Calu3 (cell line): Measurements from ENCODE around the gene RAB4A.

DNA sequence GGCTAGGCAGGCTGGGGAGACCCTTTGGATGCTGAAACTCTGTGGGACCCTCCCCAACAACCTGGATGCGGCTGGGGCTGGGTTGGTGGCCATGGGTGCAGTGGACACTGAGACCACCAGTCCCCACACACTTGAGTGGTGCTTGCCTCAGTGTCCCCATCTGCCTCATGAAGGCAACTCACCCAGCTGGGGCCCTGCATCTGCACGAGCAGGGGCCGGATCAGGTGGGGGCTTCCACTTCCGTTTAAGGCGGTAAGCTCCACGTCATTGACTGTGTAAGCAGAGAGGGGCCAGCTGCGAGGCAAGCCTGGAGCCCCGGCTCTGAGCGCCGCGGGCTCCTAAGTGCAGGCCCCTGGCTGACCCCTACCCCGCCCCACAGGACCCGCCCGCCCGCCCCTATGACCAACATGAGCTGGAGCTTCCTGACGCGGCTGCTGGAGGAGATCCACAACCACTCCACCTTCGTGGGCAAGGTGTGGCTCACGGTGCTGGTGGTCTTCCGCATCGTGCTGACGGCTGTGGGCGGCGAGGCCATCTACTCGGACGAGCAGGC, 7.7 kb downstream of the GJC2 start:
- PRO-cap: no peak

- PRO-cap: bidirectional peak, plus-strand start at chr1:228166724, minus-strand start at chr1:228166564
Measured at GRCh38 chr1:228166369-228167050, 906 bp downstream of the IBA57 start.

DNA sequence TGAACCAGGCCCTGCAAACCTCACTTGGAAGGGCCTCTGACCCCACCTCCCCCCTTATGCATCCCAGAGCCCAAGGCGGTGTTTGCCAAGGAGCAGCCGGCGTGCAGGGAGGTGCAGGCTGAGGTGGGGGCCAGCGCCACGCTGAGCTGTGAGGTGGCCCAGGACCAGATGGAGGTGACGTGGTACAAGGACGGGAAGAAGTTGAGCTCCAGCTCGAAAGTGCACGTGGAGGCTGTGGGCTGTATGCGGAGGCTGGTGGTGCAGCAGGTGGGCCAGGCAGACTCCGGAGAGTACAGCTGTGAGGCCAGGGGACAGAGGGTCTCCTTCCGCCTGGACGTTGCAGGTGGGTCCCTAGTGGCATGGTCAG, 11.4 kb downstream of the OBSCN start:
- PRO-cap: no peak

- PRO-cap: no peak
Measured at GRCh38 chr1:228263858-228264357, 56.1 kb downstream of the OBSCN start.

DNA sequence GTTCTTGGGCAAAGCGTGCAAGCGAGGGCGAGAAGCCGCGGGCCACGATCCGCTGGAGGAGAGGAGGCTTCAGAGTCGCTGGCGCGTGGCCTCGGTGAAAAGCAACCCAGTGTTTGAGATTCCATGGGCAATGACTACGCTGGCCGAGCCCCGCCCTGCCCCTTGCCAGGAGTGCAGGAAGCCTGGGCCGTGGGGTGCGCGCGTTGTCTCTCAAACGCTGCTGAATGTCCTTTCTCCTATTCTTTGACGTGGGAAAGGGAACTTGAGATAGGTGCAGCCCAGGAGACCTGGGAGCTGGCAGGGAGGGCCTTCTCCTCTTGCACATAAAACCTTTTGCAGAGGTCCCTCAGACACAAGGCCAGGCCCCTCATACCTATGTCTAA, 27.4 kb downstream of the TRIM11 start:
- PRO-cap: no peak

DNA sequence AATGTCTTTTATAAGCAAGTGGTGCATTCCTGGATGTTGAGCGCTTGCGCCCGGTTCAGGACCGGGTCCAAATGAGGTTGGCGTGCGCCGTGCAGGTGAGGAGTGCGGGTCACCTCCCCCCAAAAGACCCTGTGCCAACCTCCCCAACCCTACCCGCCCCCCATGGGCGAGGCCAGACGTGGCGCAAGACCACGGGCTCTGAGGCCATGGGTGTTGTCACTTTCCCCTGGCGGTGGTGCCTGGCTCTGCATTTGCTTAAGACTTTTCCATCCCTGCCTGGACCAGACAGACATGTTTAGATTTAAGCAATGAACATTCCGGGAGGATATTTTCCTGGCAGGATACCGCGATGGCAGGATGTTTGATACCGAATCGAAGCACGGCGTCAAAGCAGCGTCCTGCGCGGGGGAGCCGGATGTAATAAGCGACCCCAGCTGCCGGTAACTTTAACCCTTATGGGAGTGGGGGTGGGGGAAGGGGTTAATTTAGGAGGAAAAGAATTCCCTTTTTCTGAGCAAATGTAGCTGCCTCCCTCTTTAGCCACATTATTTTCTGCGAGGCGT, 1.3 kb downstream of the H2BC26 start:
- PRO-cap: bidirectional peak, plus-strand start at position 258 of the sequence, minus-strand start at position 72 of the sequence

- PRO-cap: no peak
Measured at GRCh38 chr1:228743080-228743688, 7.9 kb downstream of the RHOU start.

GRCh38 chr1:228804699-228805494, 69.6 kb downstream of the RHOU start:
- PRO-cap: no peak

DNA sequence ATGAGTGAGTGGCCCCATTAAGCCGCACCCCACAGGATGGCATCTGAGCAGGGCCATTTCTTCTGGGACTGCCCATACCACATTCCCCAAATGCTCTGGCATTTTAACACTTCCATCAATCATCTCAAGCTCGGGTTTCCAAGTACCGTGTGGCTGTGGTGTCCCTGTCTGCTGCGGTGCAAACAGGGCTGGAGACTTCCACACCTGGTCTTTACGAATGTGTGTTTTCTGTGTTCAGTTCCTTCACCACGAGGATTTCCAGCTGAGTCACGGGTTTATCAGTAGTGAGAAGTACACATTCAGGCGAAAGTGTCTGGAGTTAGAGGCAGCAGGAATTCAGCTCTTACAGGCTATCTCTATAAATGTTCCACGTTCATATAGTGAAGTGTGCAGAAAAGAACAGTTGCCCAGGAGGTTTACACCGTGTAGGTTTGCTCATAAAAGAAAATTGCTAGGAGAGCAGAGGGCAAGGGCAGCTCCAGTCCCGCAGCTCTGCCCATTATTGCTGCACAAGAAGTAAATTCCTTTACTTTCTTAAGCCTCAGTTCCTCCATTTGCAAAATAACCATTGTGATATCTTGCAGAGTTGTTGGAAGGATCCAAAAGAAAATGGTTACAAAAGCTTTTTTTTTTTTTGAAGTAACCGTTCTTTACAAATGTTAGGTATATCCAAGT, 195.4 kb downstream of the RHOU start:
- PRO-cap: no peak

DNA sequence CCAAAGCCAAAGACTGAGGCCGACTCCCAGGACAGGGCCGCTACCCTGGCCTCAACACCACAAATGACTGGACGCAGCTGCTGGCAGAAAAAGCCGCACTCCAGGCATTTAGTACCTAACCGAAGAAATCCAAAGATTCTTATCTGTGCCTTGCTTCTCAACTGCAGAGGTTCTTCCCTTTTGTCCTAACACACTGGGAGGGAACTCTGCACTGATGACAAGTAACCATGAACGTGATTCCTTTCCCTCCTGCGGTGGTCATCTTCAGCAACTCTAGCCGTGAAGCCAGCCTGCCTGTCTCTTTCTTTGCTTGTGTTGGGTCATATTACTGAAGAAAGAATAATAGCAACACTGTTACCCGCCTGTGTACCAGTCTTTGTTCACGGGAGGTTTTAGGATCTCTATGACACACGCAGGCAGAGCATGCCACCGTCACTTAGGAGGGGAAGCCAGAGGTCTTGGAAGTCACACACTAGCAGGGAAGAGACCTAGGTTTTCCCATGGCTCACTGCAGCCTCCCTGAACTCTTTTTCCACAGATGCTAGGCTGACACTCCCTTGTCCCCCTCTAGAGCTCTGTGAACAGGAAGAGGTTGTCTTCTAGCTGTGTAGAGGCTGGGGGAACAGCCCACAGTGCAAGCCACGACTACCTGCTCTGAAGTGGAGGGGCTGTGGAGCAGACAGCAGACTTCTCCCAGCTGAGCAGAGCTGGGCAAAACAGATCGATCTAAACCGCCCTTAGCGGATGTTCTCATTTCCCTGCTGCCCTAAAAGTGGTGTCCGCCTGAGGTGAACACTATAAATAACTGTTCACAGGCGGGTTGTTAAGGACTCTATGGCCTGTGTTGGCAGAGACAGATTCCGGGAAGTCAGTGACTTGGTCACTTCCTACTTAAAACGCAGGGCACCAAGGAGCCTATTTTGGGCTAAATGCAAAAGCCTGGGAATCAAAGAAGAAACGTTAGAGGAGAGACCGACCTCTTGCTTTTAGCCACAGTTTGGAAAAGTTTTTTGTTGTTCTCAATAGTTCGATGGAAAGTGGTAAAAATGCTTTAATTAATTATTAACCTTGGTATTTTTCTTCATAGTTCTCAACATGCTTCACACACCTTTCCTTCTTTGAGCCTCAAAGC, 203.1 kb downstream of the RHOU start:
- PRO-cap: no peak

DNA sequence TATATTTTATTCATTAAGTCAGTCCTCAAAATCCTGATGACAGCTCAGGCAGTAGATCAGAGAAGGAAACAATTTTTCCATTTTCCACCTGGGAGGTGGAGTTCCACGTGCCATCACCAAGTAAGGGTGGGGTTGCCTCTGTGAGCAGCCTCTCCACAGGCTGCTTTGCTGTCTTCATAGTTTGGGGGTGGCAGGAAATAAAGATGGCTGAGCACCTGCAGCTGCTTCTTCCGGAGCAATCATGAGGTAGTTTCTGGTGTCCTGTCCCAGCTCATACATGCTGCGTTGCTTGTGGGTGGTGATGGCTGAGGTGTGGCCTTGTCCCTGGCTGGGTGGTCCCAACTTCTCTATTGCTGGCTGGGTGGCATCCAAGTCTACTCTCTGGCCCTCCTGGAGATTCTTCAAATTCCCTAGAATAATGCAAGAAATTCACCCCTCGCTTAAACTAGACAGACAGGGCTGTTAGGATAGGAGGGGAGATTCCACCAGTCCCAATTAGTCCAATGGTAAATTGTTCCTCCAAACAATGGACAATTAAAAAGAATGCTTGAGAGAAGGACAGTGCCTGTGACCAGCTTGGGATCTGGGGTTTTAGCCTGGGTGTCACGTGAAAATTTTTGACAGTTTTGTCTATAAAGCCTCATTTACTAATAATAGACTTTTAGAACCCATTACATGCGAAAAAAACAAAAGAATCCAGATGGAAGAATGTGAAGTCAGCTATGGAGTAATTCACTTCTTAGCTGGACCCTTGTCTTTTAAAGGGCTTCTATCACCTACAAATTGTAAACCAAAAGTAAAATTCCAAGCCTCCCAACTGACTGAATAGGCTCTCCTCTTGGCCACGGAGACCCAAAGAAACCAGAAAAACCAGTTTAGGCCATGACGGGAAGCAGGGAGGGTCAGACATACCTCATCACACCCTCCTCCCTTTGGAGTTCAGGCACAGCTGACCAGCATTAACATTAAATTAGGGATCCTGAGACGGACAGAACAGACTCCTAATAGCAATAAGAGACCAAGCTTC, 177.7 kb upstream of the RAB4A start:
- PRO-cap: bidirectional peak, plus-strand start at position 968 of the sequence, minus-strand start at position 819 of the sequence

DNA sequence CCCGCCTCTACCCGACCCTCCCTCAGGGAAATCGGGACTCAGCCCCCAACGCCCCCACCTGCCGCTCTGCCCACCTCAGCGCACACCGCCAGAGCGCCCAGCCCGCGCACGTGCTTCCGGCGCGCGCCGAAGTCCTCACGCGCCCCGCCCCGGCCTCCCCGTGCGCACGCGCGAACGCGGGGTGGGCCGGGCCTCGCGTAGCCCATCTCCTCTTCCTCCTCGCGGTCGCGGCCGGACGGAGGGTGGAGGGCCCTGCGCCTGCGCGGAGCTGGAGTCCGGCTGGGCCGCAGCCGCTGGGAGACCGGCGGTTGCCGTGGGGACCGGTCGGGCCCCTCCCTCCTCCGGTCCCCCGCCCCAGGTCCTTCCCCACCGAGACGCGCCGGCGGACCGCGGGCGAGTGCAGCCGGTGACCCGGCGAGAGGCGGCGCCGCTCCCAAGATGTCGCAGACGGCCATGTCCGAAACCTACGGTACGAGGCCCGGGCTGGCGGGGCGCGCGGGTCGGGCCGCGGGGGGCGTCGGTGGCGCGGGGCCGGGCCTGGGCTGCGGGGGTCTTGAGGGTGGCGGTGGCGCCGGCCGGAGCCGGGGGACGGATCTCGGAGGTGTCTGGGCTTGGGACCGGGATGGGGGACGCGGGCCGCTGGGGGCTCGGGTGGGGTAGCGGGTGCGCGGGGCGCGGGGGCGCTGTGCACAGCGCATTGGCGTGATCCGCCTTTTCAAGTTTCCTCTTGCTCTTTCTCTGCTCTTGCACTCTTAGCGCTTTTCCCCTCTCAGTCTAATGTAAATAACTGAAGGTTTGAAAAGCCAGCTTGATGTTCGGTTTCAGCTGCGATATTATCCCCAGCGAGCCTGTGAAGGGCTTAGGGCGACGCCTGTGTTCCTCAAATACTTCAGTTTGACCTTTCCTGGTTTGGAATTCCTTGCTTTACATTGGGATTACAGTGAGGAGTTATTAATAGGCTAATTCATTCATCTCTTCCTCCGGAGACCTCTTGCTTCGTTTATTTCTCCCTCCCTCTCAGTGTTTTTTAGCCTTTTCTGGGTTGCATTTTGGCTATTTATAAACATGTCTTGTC, at the start of gene RAB4A:
Gene RAB4A, plus strand, starts transcription at position 210 of the 1,075 bp plus-strand sequence.
- PRO-cap: bidirectional peak, plus-strand start at position 222 of the sequence, minus-strand start at position 112 of the sequence; unidirectional peak, minus-strand start at position 717 of the sequence

DNA sequence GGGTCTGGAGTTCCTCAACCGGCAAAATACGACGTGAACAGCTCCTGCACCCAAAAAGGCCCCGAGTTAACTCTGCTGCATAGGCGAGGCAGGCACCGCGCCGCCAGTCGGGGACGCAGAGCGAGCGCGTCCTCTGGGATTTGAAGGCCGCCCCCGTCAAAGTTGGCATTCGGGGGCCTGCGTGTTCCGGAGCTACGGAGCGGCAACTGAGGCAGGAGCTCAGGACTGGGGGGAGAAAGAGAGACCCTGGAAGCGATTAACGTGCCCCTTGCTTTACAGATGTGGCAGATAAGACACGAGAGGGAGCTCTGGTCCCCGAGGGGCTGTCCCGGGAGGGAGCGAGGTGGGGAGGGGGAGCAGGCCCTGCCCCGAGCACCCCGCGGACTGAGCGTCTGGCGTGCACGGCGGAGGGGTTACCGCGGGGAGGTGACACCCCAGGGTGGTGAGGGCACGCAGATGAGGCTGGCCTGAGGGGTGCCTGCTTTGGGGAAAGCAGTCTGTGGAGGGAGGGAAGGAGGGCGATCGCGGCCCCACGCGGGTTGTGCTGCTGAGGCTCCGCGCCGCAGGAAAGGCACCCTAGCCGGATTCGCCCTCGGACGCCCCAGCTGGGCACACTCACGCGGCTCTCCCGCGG, 26.6 kb downstream of the ACTA1 start:
- PRO-cap: no peak

DNA sequence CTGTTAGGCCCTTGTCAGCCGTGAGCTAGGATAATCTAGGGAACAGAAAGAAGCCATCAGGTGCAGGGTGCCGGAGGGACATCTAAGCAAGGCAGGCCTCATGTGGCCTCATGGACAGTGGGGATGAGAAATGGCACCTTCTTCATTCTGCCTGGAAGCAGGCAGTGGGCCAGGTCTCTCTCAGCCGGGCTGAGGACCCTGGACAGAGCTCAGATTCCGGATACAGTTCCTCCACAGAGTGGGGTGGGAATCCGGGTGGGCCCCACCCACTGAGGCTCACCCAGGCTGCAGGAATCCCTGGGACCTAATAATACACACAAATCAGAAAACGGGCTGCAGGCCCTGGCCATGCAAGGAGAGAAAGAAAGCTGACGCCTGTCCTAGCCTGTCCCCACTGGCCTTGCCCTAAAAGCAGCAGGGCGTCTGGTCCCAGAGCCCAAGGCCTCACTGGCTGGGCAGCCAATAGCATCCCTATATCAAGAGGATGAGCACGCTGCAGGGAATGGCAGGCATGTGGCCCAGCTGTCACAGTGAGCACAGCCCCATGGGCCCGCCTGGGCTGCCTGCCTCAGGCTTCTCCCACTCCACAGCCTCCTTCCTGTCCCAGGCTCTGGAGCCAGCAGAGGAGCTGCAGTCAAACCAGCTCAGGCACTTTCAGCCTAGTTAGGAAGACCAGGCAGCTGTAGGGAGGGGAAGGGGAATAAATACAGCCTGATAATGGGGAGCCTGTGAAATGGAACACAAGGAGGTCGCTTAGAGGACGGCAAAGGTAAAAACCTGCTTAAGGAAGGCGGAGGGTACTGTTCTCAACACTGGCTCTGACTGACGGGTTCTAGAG, 25.3 kb downstream of the ACTA1 start:
- PRO-cap: no peak

GRCh38 chr1:229431217-229432512, 2.2 kb downstream of the ACTA1 start:
- PRO-cap: no peak

GRCh38 chr1:229499464-229500241, 8.5 kb downstream of the NUP133 start:
- PRO-cap: no peak

DNA sequence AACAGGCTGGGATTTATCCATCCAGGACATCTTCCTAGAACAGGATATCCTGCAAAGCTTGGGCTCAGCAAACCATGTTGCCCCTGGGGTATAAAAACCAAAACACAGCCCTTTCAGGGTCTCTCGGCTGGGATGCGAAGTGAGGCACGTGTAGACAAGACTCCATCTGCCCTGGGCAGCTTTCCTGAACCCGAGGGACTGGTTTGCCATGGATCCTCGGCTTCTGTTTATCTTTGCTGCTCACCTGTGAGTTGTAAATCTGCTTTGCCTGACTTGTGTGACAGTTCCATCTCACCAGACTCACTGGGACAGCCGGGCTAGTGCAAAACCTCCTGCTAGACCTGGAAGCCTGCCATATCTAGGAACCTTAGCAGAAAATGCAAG, 218.5 kb downstream of the URB2 start:
- PRO-cap: no peak

DNA sequence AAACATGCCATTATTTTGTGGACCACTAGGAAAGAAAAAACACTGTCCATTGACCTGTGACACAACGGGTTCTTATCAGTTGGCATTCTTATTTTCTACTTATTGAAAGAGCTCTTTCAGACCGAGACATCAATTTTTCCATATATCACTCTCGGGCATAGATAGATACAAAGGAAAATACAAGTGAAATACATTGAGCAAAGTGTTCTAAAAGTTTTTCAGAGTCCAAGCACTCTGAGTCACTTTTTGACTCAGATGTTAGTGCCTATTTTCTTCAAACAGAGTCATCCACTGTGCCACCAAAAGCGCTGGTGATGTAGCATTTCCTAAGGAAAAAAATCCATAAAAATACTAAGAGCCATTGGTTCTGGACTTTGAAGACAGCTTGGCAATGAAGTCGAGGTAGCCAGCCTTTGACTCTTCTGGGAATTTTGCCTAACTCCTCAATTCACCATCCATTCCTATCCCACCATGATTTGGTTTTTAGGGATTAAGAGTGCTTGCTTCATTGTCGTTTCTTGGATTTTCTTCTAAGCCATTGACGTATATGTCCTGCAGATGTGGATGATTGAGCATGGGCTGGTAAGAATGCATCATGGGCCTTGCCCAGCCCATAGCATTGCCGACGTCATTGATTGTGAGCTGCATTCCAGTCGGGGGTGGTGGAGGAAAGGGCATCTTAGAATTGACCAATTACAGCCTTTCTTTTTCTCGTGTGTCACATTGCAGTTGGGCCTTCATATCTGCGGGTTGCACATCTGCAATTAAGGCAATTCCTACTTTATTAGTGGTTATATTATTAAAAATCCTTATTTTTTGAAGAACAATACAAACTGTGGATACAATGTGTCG, 10.6 kb downstream of the GALNT2 start:
- PRO-cap: no peak

- PRO-cap: no peak
Measured at GRCh38 chr1:230112800-230113160, 45.7 kb downstream of the GALNT2 start.

GRCh38 chr1:230153320-230154604, 86.7 kb downstream of the GALNT2 start:
- PRO-cap: no peak